Psoas muscle (tissue), 2 donors: ENCODE data around the gene CFAP69.

- PRO-cap, 2 experiments = no peak in any of the 2 experiments
Measured at GRCh38 chr7:87627496-87628030, 635 bp upstream of the RUNDC3B start.

DNA sequence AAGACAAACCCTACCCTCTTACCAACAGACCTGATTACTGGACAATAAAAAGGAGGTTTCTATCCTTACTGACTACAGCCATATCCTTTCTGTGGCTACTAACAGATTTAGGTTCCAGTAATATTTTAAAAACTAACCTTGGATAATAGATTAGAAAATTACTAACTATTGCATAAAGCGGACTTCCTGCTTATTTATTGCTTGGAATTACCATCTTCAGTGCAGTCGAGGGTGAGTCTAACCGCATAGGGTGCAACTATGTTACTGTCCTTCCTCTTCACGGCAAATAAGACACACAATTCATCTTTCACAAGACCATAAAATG is 2.2 kb downstream of the SLC25A40 start:
- PRO-cap, 2 experiments = no peak in any of the 2 experiments

DNA sequence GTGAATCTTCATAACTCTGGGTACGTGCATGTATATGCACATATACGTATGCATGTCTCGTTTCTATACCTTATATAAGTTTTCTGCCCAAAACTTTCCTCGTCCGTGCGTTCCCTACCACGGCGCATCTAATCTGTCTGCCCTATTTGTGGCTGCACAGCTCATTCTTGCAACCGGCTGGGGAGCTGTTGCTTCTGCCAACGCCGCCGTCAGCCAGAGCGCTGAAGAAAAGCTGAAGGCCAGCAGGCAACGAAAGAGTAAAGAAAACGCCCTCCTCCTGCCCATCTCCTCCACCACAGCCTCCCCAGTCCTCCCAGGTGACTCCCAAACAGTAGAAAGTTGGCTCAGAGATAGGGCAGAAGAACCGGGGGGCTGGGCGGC is 700 bp upstream of the ZNF804B start:
- PRO-cap, 2 experiments = no peak in any of the 2 experiments

DNA sequence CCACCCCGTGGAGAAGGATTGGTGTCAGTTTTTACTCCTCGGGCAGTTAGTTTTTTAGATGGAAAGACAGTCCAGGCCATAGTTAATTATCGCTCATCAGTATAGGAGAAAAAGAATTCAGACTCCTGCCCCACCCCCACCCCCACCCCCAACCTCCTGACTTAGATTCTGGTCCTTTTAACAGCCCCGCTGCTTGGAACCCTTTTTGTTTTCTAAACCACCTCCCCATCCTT is 1.1 kb downstream of the STEAP2 start:
- PRO-cap, 2 experiments = no peak in any of the 2 experiments

DNA sequence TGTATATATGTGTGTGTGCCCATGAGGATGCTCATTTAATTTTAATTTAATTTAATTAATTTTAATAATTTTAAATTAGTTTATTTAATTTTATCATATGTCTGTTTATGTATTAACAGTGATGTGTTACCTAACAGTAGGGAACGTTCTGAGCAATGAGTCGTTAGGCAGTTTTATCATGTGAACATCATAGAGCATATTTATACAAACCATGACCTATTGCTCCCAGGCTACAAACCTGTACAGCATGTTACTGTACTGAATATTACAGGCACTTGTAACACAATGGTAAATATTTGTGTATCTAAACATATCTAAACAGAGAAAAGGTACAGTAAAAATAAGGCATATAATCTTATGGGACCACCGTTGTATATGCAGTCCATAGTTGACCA is 13.7 kb upstream of the CFAP69 start:
- PRO-cap, 2 experiments = no peak in any of the 2 experiments

DNA sequence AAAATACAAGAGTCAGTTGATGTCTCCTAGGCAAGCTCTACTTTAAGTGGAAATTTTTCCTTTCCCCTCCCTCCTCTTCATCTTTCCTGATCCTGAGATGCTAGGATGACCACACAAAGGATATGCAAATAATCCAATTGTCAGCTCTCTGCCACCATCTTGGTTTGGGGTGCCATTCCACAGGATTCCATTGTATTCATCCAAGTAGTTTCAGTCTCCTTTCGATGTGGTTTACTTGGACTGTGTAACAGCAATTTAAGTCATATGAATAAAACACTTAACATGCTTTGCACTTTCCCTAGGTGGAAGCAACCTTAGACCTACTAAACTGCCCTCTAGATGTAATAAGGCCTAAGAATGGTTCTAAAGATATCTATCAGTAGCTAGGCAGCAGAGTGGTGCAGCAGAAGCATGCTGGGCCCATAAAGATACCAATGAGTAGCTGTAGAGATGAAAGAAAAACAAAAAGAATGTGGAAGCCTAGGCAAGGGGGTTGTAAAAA is 2.5 kb upstream of the CFAP69 start:
- PRO-cap, 2 experiments = no peak in any of the 2 experiments

DNA sequence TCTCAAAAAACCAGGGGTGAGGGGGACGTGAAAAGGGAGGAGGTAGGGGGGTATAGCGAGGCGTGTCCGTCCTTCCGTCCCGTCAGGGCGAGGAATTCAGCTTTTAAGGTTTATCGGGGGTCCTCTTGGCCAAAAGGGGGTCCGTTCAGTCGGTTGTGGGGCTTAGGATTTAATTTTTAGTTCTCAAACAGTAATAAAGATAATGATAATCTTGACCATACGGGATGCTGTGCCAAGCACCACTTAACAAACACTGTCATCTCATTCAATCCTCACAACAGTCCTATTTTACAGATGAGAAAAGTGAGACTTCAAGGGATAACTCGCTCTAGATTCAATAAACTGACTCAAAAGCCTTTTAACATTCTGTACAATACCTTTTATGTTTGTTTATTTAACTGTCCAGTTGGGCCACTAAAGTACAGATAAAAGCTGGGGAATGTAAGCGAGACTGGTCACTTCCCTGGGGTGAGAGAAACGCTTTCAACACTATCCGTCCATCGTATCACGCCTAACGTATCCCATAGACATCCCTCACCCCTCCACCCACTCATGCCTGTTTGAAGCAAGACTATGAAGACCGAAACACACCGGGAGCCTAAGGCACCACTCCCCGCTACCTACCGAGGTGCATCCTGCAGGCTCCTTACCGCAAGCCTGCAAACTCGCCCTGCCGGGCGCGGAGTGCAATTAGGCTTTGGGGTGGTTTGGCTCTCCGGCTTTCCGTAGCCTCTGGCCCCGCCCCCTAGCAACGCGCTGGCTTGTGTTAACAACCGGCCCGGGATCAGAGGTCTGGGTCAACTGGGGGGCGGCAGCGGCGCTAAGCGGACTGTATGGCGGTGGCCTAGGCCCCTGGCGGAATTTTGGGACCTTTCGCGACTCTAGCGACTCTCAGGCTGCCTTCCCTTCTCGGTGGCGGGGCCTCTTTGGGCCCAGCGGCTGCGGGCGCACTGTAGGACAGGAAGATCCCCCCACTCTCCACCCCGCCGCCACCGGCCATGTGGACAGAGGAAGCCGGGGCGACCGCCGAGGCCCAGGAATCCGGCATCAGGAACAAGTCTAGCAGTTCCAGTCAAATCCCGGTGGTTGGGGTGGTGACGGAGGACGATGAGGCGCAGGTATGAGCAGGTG is at the start of gene CFAP69:
CFAP69 (plus strand) TSS at position 748 of the 1,131 bp plus-strand sequence.
- PRO-cap, 2 experiments = peak in 1 of 2 experiments; most common plus-strand start position 787 of the sequence (in 1)

- PRO-cap, 2 experiments = no peak in any of the 2 experiments
Measured at GRCh38 chr7:90334979-90335377, 11.5 kb upstream of the GTPBP10 start.

DNA sequence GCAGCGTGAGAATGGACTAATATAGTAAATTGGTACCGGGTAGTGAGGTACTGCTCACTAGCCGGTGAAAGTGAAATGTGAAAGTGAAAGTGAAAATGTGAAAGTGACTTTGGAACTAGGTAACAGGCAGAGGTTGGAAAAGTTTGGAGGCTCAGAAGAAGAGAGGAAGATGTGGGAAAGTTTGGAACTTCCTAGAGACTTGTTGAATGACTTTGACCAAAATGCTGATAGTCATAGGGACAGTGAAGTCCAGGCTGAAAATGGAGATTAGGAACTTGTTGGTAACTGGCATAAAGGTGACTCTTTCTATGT is 6.0 kb upstream of the PTTG1IP2 start:
- PRO-cap, 2 experiments = no peak in any of the 2 experiments

DNA sequence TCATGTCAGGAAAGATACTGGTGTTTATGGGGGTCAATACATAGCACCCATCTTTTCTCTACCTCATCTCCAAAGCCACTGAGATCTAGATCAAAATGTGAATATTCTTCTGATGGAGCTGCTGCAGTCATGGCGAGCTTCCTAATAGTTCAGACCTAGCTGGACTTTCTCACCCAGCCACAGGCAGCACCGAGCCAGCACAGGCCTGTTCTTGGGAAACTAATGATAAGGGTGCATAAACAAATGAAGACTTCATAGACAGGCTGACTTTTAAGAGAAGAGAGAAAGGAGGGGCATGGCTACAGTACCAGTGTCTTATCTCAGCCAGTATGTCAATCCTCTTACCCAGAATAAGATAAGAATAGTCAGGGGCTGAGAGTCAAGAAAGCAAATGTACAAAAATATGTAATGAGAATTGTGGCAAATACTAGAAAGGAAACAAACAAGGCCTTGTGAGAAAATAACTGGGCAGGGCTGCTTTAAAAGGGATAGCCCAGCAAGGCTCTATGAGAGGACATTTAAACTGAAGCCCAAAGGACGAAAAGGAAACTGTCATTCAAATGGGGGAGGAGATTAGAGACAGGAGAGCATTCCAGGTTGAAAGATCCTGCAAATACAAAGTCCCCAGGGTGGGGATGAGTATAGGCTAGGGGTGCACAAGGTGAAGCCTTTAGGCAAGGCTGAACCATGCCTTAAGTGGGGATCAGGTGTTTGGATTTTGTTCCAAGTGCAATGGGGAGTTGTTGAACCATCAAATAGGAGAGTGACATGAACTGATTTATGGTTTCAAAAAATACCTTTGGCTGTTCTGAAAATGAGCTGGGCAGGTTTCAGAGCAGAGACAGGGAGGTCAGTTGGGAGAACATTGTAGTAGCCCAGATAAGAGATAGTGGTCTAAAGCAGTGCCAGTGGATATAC is 21.7 kb upstream of the CDK14 start:
- PRO-cap, 2 experiments = no peak in any of the 2 experiments

GRCh38 chr7:90691161-90691740 is 95.1 kb downstream of the CDK14 start:
- PRO-cap, 2 experiments = no peak in any of the 2 experiments

- PRO-cap, 2 experiments = no peak in any of the 2 experiments
Measured at GRCh38 chr7:90717835-90718256, 121.7 kb downstream of the CDK14 start.

DNA sequence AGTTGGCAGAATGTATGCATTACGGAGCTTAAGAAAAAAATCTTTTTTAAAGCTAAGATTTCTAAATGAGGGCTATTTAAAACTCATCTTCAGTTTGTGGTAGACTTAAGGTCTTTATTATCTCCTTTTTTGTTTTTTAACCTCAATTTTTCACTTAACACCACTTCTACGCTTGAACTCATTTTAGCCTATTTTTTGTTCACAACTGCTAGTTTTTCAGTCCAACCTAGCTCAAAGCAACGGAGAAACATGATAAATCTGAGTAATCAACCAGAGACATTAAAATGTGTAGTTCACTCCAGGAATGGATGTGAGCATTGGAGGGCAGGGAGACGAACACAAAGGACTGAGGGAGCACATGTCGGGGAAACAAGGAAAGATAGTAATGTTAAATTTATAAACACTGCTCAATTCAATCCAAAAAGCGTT is 1.2 kb upstream of the AKAP9 start:
- PRO-cap, 2 experiments = no peak in any of the 2 experiments

GRCh38 chr7:91992657-91993227 is 52.1 kb downstream of the AKAP9 start:
- PRO-cap, 2 experiments = no peak in any of the 2 experiments

- PRO-cap, 2 experiments = no peak in any of the 2 experiments
Measured at GRCh38 chr7:92038257-92038920, 95.9 kb downstream of the CYP51A1 start.

- PRO-cap, 2 experiments = no peak in any of the 2 experiments
Measured at GRCh38 chr7:92065058-92065551, 69.2 kb downstream of the CYP51A1 start.

DNA sequence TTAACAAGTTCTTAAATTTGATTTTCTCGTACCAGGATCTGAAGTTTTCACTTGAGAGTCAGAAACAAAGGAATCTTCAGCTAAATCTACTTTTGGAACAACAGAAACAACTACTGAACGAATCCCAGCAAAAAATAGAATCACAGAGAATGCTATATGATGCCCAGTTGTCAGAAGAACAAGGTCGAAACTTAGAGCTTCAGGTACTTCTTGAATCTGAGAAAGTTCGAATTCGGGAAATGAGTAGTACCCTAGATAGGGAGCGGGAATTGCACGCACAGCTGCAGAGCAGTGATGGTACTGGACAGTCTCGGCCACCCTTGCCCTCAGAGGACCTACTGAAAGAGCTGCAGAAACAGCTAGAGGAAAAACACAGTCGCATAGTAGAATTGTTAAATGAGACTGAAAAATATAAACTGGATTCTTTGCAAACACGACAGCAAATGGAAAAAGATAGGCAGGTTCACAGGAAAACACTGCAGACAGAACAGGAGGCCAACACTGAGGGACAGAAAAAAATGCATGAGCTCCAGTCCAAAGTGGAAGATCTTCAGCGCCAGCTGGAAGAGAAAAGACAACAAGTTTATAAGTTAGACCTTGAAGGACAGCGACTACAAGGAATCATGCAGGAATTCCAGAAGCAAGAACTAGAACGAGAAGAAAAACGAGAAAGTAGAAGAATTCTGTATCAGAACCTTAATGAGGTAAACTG is 37.5 kb downstream of the CYP51A1 start:
- PRO-cap, 2 experiments = no peak in any of the 2 experiments

DNA sequence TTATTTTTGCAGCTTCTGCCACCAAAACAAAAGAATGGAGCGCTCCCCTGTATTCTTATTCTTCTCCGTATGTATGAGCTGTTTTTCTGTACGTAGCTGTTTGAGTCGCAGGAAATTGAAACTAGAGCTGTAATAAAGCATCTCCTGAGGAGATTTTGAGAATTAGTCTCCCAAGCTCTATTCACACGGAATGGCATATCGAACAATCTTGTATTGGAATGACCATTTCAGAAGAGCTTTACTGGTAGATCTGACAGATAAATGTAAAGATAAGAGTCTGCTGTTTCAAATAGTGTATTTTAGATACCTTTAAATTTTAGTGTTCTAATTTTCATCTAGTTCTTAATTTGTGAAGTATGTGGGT is 1.2 kb downstream of the ANKIB1 start:
- PRO-cap, 2 experiments = no peak in any of the 2 experiments

DNA sequence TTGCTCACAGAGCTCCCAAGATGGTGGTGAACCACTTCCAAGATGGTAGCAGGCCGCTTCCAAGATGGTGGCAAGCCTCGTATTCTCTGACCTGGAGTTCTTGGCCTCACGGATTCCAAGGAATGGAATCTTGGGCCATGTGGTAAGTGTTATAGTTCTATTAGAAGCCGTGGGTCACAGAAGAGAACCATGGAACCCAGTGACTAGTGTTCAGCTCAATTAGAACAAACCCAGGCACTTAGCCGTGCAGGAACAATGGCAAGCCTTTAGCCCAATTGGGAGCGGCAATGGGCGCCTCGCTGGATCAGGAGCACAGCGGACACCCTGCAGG is 352 bp downstream of the ERVW-1 start:
- PRO-cap, 2 experiments = no peak in any of the 2 experiments

DNA sequence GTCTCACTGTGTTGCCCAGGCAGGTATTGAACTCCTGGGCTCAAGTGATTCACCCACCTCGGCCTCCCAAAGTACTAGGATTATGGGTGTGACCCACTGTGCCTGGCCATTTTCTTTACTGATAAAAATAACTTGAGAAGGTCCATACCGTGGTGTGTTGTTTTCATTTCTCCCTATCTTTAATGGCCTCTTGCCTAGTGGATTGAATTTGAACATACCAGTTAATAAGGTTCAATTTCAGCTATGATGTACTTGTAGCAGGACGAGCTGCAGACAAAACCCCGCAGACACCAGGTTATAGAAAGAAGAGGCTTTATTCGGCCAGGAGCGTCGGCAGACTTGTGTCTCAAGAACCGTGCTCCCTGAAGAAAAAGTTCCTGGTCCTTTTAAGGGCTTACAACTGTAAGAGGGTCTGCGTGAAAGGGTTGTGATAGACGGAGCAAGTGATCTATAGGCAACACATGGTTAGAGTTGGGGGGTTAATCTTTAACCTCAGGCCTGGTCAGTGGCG is 9.3 kb downstream of the RBM48 start:
- PRO-cap, 2 experiments = no peak in any of the 2 experiments